Spleen (tissue), 7 donors: Measurements from ENCODE around the genes TEX19 and NARF.

- PRO-cap, 4 experiments = peak in 1 of 4 experiments; most common plus-strand start chr17:82285442 (in 1); most common minus-strand start chr17:82285339 (in 1)
- RAMPAGE, long total RNA, 4 experiments = no peak in any of the 4 experiments
Observed at GRCh38 chr17:82285174-82285728, 11.8 kb upstream of the CSNK1D start.

GRCh38 chr17:82334647-82335785 lies 1.4 kb upstream of the SECTM1 start:
- PRO-cap, 4 experiments = peak in 4 of 4 experiments; most common plus-strand start chr17:82335272 (in 2); most common minus-strand start chr17:82335165 (in 3)
- RAMPAGE, long total RNA, 4 experiments = no peak in any of the 4 experiments

- PRO-cap, 4 experiments = no peak in any of the 4 experiments
- RAMPAGE, long total RNA, 4 experiments = no peak in any of the 4 experiments
Observed at GRCh38 chr17:82338865-82340072, 5.7 kb upstream of the SECTM1 start.

DNA sequence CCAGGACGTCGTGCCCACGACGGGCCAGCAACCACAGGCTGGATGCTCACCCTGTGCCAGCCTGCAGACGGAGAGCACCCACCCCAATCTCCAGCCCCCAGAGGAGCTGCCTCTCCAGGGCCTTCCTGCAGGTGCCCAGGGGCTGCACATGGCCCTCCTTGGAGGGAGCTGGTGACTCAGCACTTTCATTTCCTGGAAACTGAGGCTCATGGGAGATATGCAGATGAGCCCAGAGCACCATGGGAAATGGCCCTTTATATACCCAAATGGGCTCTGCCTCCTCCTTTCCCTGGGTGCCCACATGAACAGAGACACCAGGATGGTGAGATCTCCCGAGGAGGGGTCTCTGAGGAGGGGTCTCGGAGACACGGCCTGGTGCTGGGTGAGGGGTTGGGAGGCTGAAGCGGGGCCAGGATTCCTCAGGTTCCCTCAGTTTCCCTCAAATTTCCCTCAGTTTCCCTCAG lies at the start of gene TEX19:
Gene TEX19, plus strand, starts transcription at position 284 of the 464 bp plus-strand sequence.
- PRO-cap, 4 experiments = no peak in any of the 4 experiments
- RAMPAGE, long total RNA, 4 experiments = no peak in any of the 4 experiments

- PRO-cap, 4 experiments = no peak in any of the 4 experiments
- RAMPAGE, long total RNA, 4 experiments = no peak in any of the 4 experiments
Observed at GRCh38 chr17:82375948-82376431, 4.4 kb downstream of the UTS2R start.

GRCh38 chr17:82424523-82425505 lies 6.4 kb upstream of the OGFOD3 start:
- PRO-cap, 4 experiments = no peak in any of the 4 experiments
- RAMPAGE, long total RNA, 4 experiments = no peak in any of the 4 experiments

DNA sequence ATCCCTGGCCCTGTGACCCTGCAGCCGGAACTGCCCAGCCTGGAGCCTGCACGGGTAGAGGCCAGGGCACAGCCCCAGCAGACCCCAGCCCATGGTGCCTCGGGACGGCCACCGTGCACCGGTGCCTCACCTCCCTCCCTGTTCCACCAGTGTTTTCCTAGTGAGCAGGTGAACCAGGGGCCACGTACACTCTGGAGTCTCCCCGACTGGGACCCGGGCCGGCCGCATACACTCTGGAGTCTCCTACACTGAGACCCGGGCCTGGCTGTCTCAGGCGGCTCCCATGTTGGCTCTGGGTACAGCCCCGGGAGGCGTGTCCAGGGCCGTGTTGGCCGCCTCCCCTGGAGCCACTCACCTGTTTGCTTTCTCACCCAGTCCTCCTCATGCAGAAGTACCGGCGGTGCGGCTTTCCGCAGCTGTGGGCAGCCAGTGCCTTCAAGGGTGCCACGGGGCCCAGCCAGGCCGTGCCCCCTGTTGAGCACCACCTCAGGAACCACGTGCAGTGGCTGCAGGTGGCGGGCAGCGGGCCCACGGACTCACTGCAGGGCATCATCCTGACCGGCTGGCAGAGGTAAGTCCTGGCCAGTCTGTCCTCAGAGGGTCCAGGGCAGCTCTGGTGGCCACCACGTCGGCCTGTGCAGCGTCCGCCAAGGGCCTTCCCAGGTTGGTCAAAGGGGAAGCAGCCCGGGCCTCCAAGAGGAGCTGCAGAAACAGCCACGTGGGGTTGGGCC lies 13.6 kb downstream of the CYBC1 start:
- PRO-cap, 4 experiments = no peak in any of the 4 experiments
- RAMPAGE, long total RNA, 4 experiments = no peak in any of the 4 experiments

DNA sequence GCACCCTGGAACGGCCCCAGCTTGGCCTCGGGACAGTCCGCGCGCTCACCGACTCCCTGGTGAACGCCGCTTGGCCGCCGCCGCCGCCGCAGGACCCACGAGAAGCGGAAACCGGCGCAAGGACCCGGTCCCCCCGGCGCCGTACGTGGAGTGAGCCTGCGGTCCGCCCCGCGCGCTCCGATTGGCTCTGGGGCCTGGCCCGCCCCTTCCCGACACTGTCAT lies 262 bp upstream of the NARF start:
- PRO-cap, 4 experiments = peak in 4 of 4 experiments; most common minus-strand start position 97 of the sequence (in 4)
- RAMPAGE, long total RNA, 4 experiments = start-site peak on the minus strand in 1 of 4 experiments, centred at position 137 of the sequence, 7 reads per replicate

GRCh38 chr17:82458590-82458908 lies at the start of gene NARF:
NARF (plus strand) TSS chr17:82458741.
- PRO-cap, 4 experiments = peak in 4 of 4 experiments; most common plus-strand start chr17:82458741 (in 4)
- RAMPAGE, long total RNA, 4 experiments = start-site peak on the plus strand in 4 of 4 experiments, at chr17:82458648-82458746 at its widest, 519 to 1,020 reads per replicate

DNA sequence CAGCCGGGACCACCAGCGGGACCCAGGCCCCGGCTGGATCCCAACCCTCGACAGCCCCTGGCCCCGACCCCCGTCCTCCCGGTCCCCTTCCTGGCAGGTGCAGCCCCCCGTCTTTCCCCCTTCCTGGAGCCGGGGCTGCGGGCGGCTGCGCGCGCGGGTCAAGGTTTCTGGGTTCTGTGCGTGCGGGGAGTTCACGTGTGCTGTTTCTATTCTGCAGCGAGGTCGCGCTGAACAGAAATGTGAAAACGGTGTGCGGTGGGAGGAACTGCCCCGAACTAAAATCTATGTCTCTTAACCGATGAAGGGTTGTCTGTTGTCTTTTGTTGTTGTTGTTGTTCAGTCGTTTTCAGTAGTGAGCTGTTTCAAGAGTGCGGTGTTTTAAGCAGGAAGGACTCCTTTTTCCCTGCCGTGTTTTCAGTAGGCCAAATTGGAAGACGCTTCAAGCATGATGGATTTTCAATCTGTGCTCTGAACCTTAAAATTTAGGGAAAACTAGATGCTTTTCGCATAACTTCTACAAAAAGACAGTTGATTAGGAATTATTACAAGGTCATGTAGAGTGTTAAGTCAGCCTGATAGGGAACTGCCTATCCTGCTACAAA lies 992 bp downstream of the FOXK2 start:
- PRO-cap, 4 experiments = peak in 2 of 4 experiments; most common plus-strand start position 209 of the sequence (in 1); most common minus-strand start position 120 of the sequence (in 1)
- RAMPAGE, long total RNA, 4 experiments = no peak in any of the 4 experiments

GRCh38 chr17:82528674-82529311 lies 9.3 kb downstream of the FOXK2 start:
- PRO-cap, 4 experiments = no peak in any of the 4 experiments
- RAMPAGE, long total RNA, 4 experiments = no peak in any of the 4 experiments

DNA sequence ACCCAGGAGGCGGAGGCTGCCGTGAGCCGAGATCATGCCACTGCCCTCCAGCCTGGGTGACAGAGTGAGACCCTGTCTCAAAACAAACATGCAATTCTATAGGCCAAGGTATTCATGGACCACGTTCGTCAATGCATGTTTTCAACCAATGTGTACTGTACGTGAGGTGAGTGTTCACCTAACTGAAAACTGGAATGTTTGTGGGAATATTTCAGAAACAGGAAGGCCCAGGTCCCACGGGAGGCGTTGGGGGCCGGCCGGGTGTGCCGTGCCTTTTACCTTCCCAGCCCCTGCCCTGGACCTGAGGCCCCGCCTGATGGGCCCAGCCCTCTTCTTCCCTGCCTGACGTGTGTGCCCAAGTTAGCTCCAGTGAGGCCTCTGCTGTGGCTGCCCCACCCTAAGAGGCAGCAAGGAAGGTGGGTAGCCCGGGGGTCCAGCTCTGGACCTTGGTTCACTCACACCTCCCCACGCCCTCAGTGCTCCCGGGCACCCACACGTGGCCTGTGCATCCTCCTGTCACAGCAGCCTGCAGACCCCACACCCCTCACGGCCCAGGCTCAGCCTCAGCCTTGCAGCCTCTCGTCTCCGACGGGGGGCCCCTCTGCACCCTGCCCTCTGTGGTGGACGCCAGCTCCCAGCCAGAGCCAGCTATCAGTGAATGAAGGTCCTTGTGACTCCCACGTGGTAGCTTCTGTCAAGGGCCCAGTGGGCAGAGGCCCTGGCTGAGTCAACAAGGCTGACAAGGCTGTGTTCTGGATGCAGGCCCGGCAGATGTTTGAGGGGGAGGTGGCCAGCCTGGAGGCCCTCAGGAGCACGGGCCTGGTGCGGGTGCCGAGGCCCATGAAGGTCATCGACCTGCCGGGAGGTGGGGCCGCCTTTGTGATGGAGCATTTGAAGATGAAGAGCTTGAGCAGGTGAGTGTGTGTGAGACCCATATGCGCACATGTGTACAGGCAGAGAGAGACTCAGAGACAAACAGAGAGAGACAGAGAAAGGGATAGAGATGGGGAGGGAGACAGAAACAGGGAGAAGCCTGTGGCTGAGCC lies 2.6 kb downstream of the FN3K start:
- PRO-cap, 4 experiments = no peak in any of the 4 experiments
- RAMPAGE, long total RNA, 4 experiments = start-site peak on the plus strand in 1 of 4 experiments, centred at position 594 of the sequence, 5 reads per replicate

GRCh38 chr17:82743672-82744029 lies 8.2 kb upstream of the TBCD start:
- PRO-cap, 4 experiments = no peak in any of the 4 experiments
- RAMPAGE, long total RNA, 4 experiments = no peak in any of the 4 experiments

DNA sequence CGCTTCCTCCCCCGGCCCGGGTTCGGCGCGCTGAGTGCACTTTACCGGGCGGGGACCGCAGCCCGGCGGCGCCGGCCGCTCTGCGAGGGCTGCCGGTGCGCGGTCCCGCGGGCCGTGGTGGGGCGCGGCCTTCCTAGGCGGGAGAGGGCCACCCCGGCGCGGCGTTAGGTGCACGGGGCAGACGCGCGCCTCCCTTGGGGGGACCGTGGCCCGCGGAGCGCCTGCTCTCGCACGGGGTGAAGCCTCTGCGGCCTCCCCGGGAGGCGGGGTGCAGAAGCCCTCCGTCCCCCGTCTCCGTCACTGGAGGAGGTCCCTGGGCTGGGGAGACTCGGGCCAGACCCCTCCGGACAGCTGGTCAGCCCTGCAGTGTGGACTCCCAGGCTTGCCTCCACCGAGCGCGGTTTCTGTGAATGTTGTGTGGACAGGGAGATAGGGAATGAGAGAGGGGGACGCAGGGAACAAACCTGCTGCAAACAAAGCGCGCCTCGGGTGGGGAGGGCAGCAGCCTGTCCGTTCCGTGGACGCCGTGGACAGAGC lies 604 bp downstream of the TBCD start:
- PRO-cap, 4 experiments = no peak in any of the 4 experiments
- RAMPAGE, long total RNA, 4 experiments = no peak in any of the 4 experiments

DNA sequence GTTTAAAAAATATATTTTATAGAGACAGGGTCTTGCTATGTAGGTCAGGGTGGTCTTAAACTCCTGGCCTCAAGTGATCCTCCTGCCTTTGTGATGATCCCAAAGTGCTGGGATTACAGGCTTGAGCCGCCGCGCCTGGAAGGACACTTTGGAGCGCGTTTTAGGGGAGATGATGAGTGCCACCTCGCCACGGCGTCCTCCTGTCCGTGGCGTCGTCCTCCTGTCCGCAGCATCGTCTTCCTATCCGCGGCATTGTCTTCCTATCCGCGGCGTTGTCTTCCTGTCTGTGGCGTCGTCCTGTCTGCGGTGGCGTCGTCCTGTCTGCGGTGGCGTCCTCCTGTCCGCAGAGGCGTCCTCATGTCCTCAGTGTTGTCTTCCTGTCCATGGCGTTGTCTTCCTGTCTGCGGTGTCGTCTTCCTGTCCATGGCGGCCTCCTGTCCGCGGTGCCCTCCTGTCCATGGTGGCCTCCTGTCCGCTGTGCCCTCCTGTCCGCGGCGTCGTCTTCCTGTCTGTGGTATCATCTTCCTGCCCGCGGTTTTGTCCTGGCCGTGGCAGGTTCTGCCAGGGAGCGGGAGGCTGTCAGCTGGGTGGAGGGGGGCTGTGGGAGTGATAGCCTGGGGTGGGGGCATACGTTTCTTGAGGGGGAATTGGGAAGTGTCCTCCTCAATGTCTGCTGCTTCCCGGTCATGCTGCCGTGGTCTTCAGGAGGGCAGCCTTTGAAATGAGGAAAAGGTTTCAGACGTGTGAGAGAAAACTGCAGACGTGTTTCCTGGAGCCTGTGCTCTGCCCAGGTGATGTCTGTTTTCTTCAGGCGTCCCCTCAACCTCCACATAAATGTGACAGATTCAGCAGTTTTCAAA lies 30.9 kb downstream of the TBCD start:
- PRO-cap, 4 experiments = peak in 1 of 4 experiments; most common minus-strand start position 214 of the sequence (in 1)
- RAMPAGE, long total RNA, 4 experiments = start-site peak on the plus strand in 2 of 4 experiments, centred at positions 385 to 609 of the sequence, 8 to 12 reads per replicate

DNA sequence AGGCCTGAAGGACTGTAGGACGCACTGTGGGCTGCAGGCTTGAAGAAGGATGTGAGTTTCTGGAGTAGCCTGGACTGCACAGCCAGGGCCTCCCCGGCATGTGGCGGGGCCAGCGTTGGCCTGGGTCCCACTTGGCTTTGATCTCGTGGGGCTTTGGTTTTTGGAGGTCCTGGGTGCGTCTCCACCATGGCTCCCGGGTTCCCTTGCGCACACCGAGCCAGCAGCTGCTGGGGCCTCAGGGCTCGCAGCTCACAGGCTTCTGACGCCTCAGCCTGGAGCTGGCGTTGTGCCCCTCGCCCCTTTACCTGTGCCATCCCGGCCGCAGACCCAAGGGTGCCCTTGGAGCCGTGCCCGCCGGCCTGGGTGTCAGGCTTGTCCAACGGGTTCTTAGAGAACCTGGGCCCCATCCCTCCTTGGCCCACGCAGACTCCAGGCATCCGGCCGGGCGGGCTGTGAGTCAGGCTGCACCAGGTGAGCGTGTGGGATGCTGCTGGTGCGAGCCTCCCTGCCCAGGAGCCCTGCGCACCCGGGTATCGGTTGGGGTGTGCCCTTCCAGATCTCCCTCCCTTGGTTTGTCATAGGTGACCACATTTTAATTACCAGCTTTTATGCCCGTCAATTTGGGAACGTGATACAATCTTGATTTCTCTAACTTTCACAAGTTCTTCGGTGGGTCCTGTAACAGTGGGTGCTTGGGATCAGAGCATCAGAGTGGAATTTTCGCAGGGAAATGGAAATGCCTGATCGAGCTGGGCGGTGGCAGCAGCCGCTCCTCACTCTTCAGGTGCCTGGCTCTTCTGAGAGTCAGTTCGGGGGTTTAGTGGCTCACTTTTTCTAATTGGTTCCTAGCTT lies 34.6 kb upstream of the ZNF750 start:
- PRO-cap, 4 experiments = no peak in any of the 4 experiments
- RAMPAGE, long total RNA, 4 experiments = no peak in any of the 4 experiments

GRCh38 chr17:82906700-82906903 lies 66.8 kb upstream of the ZNF750 start:
- PRO-cap, 4 experiments = no peak in any of the 4 experiments
- RAMPAGE, long total RNA, 4 experiments = no peak in any of the 4 experiments

DNA sequence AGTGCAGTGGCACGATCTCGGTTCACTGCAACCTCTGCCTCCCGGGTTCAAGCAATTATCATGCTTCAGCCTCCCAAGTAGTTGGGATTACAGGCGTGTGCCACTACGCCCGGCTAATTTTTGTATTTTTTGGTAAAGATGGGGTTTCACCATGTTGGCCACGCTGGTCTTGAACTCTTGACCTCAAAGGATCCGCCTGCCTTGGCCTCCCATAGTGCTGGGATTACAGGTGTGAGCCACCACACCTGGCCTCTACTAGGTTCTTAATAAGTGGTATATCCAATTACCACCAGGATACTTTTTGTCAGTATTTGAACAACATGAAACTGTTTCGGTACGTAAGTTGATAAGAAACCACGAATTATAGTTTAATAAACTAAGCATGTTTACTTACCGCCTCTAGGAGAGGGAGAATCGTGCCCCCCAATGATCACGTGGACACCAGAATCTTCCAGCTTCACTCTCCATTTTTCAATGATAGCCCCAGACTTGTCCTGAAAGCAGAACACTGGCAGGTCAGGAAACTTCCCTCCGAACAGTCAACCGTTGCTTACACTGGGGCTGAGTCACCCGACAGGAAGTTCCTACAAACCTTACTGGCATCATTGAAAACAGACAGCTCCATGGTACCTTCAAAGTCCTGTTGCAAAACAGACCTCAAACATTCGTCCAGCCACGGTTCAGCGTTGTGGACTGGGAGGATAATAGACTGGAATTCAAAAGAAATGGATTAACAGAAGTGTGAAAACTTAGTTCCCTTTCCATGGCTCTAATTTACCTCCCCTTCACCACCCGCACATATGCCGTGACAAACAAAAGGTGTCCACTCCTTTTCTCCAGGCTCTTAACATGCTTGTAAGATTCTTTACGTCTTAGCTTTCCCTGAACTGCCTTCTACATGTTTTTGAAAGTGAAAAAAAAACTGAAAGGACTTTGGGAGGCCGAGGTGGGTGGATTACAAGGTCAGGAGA lies 3.2 kb downstream of the B3GNTL1 start:
- PRO-cap, 4 experiments = peak in 4 of 4 experiments; most common plus-strand start position 486 of the sequence (in 2); most common minus-strand start position 455 of the sequence (in 1)
- RAMPAGE, long total RNA, 4 experiments = start-site peak on the minus strand in 4 of 4 experiments, centred at positions 479 to 518 of the sequence, 10 to 76 reads per replicate

- PRO-cap, 4 experiments = no peak in any of the 4 experiments
- RAMPAGE, long total RNA, 4 experiments = no peak in any of the 4 experiments
Observed at GRCh38 chr17:83090651-83090995, 11.2 kb downstream of the METRNL start.

- PRO-cap, 4 experiments = no peak in any of the 4 experiments
- RAMPAGE, long total RNA, 4 experiments = no peak in any of the 4 experiments
Observed at GRCh38 chr17:83095222-83095664, 15.8 kb downstream of the METRNL start.